Pericardium (tissue), 1 donor: Measurements from ENCODE around the gene RIPK1.

DNA sequence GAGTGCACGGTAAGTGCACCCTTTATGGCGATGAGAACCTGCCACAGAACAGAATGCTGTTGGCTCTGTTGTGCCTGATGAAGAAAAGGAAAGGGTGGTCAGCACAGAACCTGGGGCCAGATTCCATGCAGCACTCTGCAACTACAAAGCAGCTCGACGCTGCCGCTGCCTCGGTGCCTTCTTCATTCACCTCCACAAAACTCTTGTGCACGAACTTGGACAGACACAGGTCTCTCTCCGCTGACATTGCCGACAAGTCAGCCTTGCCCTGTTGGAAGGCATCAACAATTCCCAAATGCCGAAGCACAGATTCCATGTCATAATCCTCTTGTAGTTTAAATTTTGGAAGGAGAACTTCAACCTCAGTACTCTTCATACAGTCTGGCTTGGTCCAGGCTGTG is 13.0 kb downstream of the SERPINB9 start:
- RRBS, result no CpG with 5 or more reads among the region's 10 CpGs

DNA sequence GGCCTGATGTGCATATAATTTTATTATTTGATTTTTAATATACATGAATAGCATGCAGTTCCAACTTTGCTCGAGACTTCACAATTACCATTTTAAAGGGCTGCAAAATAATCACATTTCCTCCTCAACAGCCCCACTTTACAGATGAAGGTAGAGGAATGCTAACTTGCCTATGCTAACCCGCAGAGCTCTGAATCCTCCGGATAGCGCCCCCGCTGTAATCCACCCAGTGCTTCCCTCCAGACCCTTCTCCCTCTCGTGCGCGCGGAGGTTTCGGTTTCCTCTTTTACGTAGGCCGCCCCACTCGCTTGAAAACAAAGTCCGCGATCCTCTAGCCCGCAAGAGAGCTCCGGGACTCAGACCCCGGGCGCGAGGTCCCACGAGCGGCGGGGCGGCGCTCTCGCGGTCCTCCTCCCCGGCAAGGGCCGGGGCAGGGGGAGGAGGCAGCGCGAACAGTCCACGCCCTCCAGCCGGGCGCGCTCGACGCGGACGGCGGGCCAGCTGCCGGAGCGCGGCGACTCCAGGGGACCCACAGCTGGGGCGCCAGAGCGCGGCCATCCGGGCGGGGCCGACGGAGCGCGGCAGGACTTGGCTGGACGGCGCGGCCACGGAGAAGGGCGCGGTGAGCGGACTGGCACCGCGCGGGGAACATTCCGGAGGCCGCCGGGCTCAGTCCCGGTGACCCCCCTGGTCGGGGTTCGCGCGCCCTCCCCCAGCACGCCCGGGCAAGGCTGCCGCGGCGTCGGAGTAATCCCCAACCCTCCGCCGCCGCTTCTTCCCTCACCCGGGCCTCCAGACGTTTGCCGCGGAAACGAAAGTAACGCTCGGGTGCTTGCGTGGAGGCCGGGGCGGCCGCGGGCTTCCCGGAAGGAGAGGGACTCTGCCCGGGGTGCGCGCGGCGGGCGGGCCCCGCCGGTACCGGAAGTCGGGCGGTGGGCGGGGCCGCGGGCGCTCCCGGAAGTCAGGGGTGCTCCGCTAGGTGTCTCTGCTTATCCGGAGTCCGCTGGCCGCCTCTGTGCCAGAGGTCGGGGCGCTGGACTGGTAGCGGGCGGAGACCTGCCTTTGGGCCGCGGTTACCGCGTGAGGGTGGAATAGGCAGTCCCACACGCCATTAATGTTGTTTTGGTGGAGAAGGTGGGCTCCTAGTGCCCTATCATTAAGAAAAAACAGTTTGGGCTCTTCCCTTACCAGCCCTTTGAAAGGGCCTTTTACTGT is at the start of gene RIPK1:
TSS of gene RIPK1 (plus strand) at position 455 of the 1,215 bp plus-strand sequence.
- RRBS, result 1% methylated on average over 66 of the region's 122 CpGs

- RRBS, result no CpG with 5 or more reads among the region's 9 CpGs
Observed at GRCh38 chr6:3171248-3171683, 13.9 kb upstream of the TUBB2A start.

- RRBS, result no CpG with 5 or more reads among the region's 16 CpGs
Observed at GRCh38 chr6:3195467-3196228, 31.8 kb downstream of the TUBB2B start.

GRCh38 chr6:3208981-3209635 is 18.3 kb downstream of the TUBB2B start:
- RRBS, result 36% methylated on average over 2 of the region's 12 CpGs

- RRBS, result no CpG with 5 or more reads among the region's 31 CpGs
Observed at GRCh38 chr6:3229556-3230226, 2.2 kb upstream of the TUBB2B start.

GRCh38 chr6:3331551-3331846 is 72.8 kb downstream of the PSMG4 start:
- RRBS, result no CpG with 5 or more reads among the region's 1 CpG

DNA sequence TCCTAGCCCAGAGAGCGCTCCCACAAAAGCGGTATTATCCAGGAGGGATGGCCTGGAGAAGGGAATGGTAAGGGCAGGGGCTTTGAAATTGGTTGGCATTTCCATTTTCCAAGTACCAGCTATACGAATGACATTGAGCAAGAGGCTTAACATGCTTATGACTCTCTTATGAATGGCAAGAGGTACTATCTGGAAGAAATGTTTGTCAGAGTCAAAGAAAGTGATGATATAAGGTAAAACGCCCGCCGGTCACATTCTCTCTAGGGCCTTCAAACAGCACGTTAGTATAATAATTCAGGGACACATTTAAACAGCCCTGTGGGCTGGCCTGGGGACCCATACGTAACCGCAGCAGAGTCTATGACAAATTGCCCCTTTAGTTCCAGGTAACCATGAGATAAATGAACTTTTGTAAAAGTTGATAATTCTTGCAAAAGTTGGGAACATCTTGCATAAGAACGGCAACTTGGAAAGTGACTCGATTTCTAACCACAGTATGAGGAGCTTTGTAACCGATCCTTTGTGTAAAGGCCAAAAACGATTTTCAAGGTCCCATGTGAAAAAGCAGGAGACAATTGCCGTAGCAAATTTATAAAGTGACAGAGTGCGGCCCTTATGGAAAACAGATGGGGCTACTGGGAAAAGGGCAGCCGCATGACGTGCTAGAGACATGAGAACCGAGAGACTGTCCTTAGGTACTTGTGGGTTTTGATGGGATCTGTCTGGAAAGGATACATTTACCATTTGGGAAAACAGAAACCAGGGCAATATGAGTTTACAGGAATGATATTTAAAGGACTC is 81.5 kb downstream of the PSMG4 start:
- RRBS, result no CpG with 5 or more reads among the region's 18 CpGs

GRCh38 chr6:3367832-3368084 is 89.1 kb downstream of the SLC22A23 start:
- RRBS, result no CpG with 5 or more reads among the region's 4 CpGs

GRCh38 chr6:3375928-3376753 is 80.7 kb downstream of the SLC22A23 start:
- RRBS, result no CpG with 5 or more reads among the region's 12 CpGs

GRCh38 chr6:3377871-3378681 is 78.8 kb downstream of the SLC22A23 start:
- RRBS, result no CpG with 5 or more reads among the region's 15 CpGs

- RRBS, result no CpG with 5 or more reads among the region's 7 CpGs
Observed at GRCh38 chr6:3399290-3399855, 57.5 kb downstream of the SLC22A23 start.

DNA sequence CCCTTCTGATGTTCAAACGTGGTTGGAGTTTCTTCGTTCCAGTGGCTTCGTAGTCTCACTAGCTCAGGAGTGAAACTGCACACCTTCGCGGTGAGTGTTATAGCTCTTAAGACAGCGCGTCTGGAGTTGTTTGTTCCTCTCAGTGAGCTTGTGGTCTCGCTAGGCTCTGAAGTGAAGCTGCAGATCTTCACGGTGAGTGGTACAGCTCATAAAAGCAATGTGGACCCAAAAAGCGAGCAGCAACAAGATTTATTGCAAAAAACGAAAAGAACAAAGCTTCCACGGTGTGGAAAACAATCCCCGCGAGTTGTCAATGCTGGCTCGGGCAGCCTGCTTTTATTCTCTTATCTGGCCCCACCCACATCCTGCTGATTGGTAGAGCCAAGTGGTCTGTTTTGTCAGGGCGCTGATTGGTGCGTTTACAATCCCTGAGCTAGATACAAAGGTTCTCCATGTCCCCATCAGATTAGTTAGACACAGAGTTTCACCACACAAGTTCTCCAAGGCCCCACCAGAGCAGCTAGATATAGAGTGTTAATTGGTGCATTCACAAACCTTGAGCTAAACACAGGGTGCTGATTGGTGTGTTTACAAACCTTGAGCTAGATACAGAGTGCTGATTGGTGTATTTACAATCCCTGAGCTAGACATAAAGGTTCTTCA is 31.6 kb downstream of the PXDC1 start:
- RRBS, result no CpG with 5 or more reads among the region's 17 CpGs

DNA sequence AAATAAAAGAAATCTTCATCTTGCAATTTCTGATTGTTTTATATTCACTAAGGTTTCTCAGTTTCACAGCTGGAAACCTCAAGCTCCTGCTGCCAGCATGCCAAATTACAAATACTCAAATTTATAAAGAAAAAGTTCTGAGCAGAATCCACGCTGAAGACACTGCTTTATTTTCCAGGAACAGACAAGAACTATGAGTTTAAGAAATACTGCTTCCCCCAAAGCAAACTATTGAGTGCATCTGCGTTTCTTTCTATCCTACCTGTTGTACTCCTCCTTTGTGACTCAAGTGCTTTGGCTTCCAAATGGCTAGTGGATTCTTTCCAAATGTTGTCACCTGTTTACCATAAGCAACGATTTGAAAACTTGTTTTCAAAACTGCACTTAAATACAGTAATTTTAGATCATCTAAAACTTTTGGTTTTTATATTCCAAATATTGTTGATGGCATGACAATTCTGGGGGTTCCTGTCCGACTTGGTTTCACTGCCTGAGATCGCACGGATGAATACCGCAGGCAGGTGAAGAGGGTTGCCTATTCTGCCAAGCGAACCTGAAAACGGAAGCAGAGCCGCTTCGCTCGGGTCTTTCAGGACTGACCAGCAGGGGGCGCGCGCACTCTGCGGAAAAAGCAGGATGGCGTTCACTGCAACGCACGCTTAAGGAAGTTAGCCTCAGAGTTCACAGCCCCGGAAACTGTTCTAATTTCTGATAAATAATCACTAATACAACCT is 9.4 kb downstream of the PXDC1 start:
- RRBS, result 0% methylated on average over 1 of the region's 20 CpGs

GRCh38 chr6:3750907-3751624 is 447 bp downstream of the PXDC1 start:
- RRBS, result 2% methylated on average over 22 of the region's 87 CpGs

- RRBS, result no CpG with 5 or more reads among the region's 12 CpGs
Observed at GRCh38 chr6:3813012-3813626, 36.1 kb upstream of the FAM50B start.

GRCh38 chr6:3929632-3929831 is 80.4 kb downstream of the FAM50B start:
- RRBS, result no CpG with 5 or more reads among the region's 5 CpGs

DNA sequence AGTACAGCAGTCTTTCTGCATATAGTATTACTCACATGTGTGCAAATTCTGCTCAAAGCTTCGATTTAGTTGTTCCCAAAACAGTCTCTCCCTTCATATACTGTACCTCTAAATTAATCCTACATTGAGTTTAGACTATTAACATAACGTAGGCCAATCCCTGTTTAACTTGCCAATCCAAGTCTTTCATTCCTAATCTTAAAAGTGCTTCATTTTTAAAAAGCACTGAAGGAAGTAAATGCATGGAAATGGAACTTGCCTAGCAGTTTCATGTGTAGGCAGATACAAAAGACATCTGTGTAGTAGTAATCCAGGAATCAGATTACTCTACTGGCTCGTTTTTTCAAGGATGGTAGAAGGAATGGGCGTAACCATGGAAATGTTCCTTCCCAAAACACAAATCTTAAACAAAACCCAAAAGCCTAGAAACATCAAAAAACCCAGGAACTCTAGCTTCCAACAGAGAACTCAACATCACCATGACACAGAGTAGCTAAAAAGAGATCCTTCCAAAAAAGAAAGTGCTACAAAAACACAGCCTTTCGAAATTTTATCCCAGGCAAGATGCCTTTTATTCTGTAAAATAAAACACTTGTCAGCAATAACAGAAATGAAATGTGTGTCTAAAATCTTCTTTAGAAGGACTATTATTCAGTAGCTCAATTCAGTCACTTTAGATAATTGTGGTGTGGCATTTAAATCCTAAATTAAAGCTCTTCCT is 24.0 kb upstream of the PRPF4B start:
- RRBS, result no CpG with 5 or more reads among the region's 5 CpGs

- RRBS, result no CpG with 5 or more reads among the region's 13 CpGs
Observed at GRCh38 chr6:4031398-4032625, 10.7 kb downstream of the PRPF4B start.

DNA sequence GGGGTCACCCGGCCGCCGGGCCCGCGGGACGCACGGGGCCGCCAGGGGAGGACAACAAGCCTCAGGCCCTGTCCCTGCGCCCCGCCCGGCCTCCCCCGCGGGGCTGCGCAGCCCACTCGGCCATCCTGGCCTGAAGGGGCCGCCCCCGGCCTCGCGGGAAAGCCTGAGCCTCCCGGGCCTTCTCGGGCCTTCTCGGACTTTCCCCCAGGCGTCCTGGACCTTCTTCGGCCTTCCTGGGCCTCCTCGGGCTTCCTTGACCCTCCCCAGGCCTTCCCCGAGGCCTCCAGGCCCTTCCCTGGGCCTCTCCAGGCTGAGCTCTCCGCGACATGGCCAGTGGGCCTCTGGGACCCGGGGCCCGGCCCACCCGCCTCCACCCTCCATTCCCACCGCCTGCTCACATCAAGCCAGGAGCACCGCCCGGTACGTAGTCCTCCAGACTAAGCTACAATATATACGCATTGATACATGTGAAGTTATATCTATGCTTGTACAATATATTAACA is 375 bp upstream of the FAM217A start:
- RRBS, result 59% methylated on average over 20 of the region's 36 CpGs